ENCODE measurements around the genes IFNGR2 and C21orf140.

DNA sequence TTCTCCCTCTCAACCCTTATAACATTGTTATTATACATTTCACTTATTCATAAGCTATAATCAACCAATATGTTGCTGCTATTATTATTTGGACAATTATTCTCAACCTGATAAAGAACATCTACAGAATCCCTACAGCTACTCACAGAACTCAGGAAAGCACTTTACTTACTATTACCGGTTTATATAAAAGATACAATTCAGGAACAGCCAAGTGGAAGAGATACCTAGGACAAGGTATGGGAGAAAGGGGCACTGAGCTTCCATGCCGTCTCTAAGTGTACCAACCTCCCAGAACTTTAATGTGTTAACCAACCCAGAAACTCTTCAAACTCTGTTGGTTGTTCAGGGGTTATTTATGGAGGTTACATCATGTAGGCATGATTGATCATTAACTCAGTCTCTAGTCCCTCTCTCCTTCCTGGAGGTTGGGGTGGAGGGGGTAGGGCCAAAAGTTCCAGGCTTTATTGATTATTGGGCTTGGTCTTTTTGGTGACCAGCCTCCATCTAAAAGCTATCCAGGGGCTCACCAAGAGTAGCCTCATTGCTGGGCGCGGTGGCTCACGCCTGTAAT, 3.6 kb upstream of the IFNAR2 start:
- PRO-cap, 5 experiments: peak in 5 of 5 experiments; most common plus-strand start position 510 of the sequence (in 2); most common minus-strand start position 276 of the sequence (in 3)
- RAMPAGE, long total RNA, 2 experiments: no peak in any of the 2 experiments
- RRBS: no CpG with 5 or more reads among the region's 5 CpGs

DNA sequence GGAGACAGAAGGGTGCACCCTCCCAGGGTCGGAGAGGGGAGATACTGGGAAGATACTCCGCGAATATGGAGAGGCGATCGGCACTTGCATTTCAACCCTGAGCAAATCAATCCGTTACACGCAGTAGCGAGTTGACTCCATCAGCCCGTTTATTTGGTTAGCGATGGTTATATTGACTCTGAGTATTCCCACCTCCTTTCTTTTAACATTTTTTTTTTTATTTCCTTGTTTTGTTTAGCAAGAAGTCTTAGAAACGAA, 989 bp downstream of the IFNAR2 start:
- PRO-cap, 5 experiments: no peak in any of the 5 experiments
- RAMPAGE, long total RNA, 2 experiments: no peak in any of the 2 experiments
- RRBS: no CpG with 5 or more reads among the region's 11 CpGs

GRCh38 chr21:33282886-33283486, 16.8 kb downstream of the IL10RB start:
- PRO-cap, 5 experiments: no peak in any of the 5 experiments
- RAMPAGE, long total RNA, 2 experiments: no peak in any of the 2 experiments
- RRBS: no CpG with 5 or more reads among the region's 8 CpGs

- PRO-cap, 5 experiments: no peak in any of the 5 experiments
- RAMPAGE, long total RNA, 2 experiments: no peak in any of the 2 experiments
- RRBS: no CpG with 5 or more reads among the region's 18 CpGs
Measured at GRCh38 chr21:33295947-33297295, 28.3 kb upstream of the IFNAR1 start.

GRCh38 chr21:33403352-33403954, at the start of gene IFNGR2:
TSS of gene IFNGR2 (plus strand) at chr21:33403413.
- PRO-cap, 5 experiments: peak in 5 of 5 experiments; most common plus-strand start chr21:33403423 (in 3)
- RAMPAGE, long total RNA, 2 experiments: no peak in any of the 2 experiments
- RRBS: 2% methylated on average over 38 of the region's 69 CpGs

DNA sequence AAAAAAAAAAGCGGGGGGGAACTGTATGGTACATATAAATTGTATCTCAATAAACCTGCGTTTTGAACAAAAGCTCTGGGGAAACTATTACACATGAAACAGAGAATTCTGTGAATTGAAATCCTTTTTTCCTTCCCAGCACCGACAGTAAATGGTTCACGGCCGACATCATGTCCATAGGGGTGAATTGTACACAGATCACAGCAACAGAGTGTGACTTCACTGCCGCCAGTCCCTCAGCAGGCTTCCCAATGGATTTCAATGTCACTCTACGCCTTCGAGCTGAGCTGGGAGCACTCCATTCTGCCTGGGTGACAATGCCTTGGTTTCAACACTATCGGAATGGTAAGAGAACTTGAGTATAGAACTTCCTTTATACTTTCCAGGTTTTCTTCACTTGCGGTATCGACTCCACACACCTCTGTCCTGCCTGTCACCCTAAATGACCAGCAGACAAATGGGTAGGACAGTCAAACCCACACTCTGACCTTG, 18.2 kb downstream of the IFNGR2 start:
- PRO-cap, 5 experiments: no peak in any of the 5 experiments
- RAMPAGE, long total RNA, 2 experiments: no peak in any of the 2 experiments
- RRBS: no CpG with 5 or more reads among the region's 11 CpGs

DNA sequence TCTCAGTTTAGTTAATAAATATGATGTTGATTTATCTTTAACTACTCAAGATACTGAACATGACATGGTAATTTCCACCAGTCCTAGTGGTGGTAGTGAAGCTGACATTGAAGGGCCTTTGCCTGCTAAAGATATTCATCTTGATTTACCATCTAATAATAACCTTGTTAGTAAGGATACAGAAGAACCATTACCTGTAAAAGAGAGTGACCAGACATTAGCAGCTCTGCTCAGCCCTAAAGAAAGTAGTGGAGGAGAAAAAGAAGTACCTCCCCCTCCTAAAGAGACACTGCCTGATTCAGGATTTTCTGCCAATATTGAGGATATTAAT, 11.2 kb downstream of the SON start:
- PRO-cap, 5 experiments: no peak in any of the 5 experiments
- RAMPAGE, long total RNA, 2 experiments: no peak in any of the 2 experiments

GRCh38 chr21:33554419-33555195, 11.8 kb downstream of the SON start:
- PRO-cap, 5 experiments: no peak in any of the 5 experiments
- RAMPAGE, long total RNA, 2 experiments: no peak in any of the 2 experiments
- RRBS: 95% methylated on average over 2 of the region's 41 CpGs

DNA sequence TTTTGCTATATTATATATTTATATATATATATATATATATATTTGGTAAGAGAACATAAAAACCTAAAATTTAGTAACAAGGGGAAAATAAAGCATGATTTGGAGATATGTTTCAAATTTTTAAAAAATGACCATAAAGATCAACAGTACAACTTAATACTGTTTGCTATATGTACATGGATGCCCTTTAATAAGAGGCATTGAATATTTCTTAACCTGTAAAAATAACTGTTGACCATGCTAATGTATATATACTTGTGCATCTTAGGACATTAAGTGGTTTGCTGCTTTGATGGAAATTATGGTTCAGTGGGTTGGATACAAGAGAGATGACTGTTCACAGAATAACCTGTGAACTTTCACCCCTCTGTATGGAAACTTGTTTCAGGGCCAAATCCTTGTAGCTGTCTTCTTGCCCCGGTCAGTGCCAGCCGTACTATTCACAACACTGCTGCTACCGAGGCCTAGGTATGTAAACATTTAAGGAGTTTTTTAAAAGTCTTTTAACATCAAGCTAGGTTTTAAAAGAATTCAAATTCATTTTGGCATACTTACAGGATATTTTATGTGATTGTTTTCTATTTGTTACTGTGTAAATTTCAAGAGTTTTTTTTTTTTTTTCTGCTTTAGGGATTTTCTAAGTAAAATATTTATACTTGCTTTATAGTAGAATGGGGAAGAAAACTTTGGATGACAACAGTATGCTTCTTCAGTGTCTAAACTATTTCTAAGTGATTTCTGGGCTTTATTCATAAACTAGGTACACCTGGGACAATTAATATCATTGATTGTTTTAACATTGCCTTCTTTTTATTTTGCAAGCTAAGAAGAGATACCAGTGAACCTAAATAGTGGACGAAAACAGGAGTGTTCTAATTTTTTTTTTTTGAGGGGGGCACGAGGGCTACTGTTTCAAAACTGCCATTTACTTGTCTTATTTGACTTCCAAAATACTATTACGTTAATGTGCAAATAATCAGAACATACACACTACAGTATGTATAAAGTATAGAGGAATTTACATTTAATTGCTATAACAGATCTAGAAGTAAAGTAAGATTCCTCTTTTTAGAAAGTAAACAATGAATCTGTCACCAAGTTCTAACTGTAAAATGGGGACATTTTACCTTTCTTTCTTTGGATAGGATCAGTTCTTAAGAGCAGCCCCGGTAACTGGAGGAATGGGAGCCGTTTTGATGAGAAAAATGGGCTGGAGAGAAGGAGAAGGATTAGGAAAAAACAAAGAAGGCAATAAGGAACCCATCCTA, 15.9 kb downstream of the DONSON start:
- PRO-cap, 5 experiments: no peak in any of the 5 experiments
- RAMPAGE, long total RNA, 2 experiments: no peak in any of the 2 experiments
- RRBS: no CpG with 5 or more reads among the region's 8 CpGs

- PRO-cap, 5 experiments: no peak in any of the 5 experiments
- RAMPAGE, long total RNA, 2 experiments: no peak in any of the 2 experiments
- RRBS: under 1% methylated on average over 16 of the region's 56 CpGs
Measured at GRCh38 chr21:33587819-33588502, 523 bp downstream of the DONSON start.

DNA sequence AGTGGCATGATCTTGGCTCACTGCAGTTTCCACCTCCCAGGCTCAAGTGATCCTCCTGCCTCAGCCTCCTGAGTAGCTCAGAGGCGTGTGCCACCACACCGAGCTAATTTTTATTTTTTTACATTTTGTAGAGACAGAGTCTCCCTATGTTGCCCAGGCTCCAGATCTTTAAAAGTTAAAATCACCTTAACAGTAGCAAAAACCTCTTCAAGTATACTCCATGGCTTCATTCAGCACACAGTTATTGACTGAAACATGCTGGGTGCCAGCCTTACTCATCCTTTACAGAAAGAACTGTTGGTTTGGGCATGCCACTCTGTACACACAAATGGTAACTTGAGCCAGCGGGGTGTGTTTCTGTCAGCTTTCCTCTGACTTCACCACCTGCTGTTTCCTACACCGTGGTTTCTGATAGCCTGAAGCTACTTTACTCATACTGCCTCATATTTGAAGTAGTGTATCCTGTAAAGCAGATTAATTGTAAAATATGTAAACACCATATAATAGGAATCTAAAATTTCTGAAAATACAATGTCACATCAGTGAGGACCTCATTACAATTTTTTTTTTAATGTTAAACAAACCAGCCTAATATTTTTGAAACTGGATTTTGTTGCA, 114.0 kb downstream of the ATP5PO start:
- PRO-cap, 5 experiments: peak in 2 of 5 experiments; most common plus-strand start position 397 of the sequence (in 2); most common minus-strand start position 284 of the sequence (in 2)
- RAMPAGE, long total RNA, 2 experiments: no peak in any of the 2 experiments
- RRBS: no CpG with 5 or more reads among the region's 4 CpGs

DNA sequence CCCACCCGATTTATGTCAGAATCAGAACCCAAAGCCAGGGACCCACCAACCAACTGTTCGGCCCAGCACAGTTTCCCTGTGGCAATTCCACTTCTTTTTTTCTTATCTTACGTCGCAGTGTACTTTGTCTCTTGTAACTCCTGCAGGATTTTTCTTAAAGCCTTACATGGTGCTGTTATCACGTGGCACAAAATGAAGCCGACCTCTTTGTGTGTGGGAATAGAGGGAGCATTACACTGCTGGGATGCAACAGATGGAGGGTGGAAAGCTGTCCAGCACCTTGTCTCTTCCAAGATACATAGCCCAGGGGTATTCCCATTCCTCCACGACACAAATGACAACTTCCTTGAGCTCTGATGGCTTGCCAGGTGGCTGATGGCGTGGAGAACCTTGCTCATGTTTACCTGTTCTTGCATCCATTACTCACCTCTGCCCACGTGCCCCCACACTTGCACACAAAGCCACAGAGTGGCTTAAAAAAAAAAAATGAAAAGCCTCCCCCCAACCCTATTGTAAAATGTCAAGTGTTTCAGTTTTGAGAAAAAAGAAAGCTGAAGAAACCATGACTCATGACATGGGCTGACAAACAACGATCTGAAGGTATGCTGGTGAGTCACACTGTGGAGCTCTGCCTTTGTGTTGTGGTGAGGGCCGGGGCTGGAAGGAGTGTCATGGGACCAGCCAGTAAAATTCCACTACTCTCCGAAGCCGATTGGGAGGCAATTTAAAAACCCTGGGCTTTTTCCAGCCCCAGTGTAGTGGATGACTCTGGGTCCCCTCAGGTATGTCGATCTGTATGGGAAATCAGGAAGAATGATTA, 31.9 kb upstream of the ATP5PO start:
- PRO-cap, 5 experiments: no peak in any of the 5 experiments
- RAMPAGE, long total RNA, 2 experiments: no peak in any of the 2 experiments
- RRBS: no CpG with 5 or more reads among the region's 14 CpGs

- PRO-cap, 5 experiments: no peak in any of the 5 experiments
- RAMPAGE, long total RNA, 2 experiments: no peak in any of the 2 experiments
- RRBS: no CpG with 5 or more reads among the region's 11 CpGs
Measured at GRCh38 chr21:34361829-34362215, 2.0 kb upstream of the KCNE2 start.

DNA sequence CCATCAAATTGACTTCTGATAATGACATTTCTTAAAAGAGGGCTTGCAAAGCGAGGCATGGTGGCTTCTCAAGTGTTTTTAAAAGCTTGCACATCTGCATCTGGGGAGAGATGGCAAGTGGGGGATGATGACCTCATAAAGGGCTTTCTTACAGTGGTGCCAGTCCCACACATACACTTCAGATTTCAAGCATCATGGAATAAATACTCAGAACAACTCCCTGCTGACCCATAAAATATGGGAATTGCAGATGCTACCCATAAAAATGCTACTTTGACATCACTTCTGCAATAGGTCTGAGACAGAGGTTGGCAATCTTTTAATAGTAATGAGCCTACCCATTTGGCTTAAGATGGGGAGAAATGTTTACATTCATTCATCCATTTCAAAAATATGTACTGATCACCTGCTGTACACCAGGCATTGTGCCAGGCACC, at the start of gene C21orf140:
TSS of gene C21orf140 (minus strand) at position 59 of the 437 bp plus-strand sequence.
- PRO-cap, 5 experiments: no peak in any of the 5 experiments
- RAMPAGE, long total RNA, 2 experiments: no peak in any of the 2 experiments
- RRBS: no CpG with 5 or more reads among the region's 1 CpG

DNA sequence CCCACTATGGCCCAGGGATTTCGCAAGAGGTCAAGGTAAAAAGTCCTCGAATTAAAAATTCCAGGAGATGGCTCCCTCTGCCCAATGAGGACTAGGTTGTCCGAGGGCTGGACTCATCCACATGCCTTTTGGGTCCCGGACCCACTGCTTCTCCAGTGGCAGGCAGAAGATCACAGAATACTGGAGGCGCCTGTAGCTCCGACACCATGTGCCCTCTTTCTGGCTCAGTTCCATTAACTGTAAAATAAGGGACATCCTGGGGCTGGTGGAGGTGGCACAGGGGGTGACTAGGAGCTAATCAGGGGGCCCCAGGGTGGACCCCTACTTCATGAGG, 42.8 kb downstream of the RCAN1 start:
- PRO-cap, 5 experiments: peak in 1 of 5 experiments; most common plus-strand start position 84 of the sequence (in 1)
- RAMPAGE, long total RNA, 2 experiments: no peak in any of the 2 experiments
- RRBS: no CpG with 5 or more reads among the region's 6 CpGs

GRCh38 chr21:34614132-34614588, 753 bp downstream of the RCAN1 start:
- PRO-cap, 5 experiments: peak in 1 of 5 experiments; most common plus-strand start chr21:34614338 (in 1)
- RAMPAGE, long total RNA, 2 experiments: no peak in any of the 2 experiments
- RRBS: 3% methylated on average over 8 of the region's 29 CpGs

- PRO-cap, 5 experiments: no peak in any of the 5 experiments
- RAMPAGE, long total RNA, 2 experiments: no peak in any of the 2 experiments
- RRBS: 5% methylated on average over 21 of the region's 85 CpGs
Measured at GRCh38 chr21:34669996-34670736, 1.4 kb downstream of the CLIC6 start.

GRCh38 chr21:34690345-34690911, 21.6 kb downstream of the CLIC6 start:
- PRO-cap, 5 experiments: no peak in any of the 5 experiments
- RAMPAGE, long total RNA, 2 experiments: no peak in any of the 2 experiments
- RRBS: no CpG with 5 or more reads among the region's 5 CpGs

GRCh38 chr21:34880229-34880875, 168.8 kb downstream of the RUNX1 start:
- PRO-cap, 5 experiments: no peak in any of the 5 experiments
- RAMPAGE, long total RNA, 2 experiments: no peak in any of the 2 experiments
- RRBS: no CpG with 5 or more reads among the region's 9 CpGs

DNA sequence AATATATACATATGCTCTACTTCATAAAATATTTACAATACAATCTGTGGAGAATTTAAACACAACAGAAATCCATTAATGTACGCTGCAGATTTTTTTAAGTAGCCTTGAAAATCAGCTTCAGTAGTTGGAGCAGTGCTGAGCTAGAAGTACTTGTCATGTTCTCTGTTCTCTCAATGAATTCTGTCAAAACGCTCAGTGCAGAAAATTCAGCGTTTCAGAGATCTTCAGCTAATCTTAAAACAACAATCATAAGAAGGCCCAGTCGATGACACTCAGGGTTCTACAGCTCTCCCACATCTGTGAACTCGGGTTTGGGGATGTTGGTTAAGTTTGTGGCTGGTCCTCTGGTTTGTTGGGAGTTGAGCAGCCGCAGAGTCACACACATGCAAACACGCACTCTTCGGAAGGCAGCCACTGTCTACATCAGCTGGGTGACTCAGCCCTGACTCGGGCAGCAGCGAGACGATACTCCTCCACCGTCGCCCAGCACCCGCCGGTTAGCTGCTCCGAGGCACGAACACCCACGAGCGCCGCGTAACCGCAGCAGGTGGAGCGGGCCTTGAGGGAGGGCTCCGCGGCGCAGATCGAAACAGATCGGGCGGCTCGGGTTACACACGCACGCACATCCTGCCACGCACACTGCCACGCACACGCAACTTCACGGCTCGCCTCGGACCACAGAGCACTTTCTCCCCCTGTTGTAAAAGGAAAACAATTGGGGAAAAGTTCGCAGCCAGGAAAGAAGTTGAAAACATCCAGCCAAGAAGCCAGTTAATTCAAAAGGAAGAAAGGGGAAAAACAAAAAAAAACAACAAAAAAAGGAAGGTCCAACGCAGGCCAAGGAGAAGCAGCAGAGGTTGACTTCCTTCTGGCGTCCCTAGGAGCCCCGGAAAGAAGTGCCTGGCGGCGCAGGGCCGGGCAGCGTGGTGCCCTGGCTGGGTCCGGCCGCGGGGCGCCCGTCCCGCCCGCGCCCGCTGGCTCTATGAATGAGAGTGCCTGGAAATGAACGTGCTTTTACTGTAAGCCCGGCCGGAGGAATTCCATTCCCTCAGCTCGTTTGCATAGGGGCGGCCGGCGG, 161.1 kb downstream of the RUNX1 start:
- PRO-cap, 5 experiments: peak in 5 of 5 experiments; most common plus-strand start position 595 of the sequence (in 2); most common minus-strand start position 991 of the sequence (in 5)
- RAMPAGE, long total RNA, 2 experiments: no peak in any of the 2 experiments
- RRBS: 0% methylated on average over 3 of the region's 62 CpGs

All from liver (tissue), 9 donors.